Vein endothelial cell (primary cell): Measurements from ENCODE around the genes PNPLA6 and CAMSAP3.

DNA sequence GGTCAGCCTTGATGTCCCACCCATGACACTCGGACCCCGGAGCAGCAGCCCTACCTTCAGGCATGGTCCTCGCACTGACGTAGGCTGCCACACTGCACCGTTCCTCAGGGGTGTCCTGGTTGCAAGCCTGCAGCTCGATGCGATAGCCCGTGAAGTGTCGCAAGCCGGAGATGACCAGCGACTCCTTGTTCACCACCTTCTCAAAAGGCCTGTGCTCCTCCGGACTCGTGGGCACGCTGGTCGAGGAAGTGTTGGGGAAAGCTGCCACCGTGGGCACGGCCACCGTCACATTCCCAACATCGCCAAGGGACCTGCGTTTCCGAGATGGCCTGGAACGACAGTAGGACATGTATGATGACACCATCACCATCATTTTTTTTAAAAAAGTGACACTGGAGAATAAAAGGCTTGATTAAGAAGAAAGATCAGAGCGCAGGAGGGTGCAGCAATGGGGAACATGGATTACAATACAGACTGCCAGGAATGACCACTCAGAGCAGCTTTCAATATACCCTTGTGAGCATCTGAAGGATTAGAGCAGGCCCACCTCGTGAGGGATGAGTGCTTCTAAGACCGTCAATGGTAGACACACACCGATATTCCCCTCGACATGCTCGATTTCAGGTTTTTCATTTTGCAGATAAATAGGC is 73.4 kb downstream of the ZNF557 start:
- CAGE, long polyA plus RNA, result no peak

GRCh38 chr19:7507910-7508320 is 8.0 kb upstream of the ZNF358 start:
- CAGE, long polyA plus RNA, result no peak

- CAGE, long polyA plus RNA, result no peak
Observed at GRCh38 chr19:7519794-7520772, 2.3 kb upstream of the MCOLN1 start.

DNA sequence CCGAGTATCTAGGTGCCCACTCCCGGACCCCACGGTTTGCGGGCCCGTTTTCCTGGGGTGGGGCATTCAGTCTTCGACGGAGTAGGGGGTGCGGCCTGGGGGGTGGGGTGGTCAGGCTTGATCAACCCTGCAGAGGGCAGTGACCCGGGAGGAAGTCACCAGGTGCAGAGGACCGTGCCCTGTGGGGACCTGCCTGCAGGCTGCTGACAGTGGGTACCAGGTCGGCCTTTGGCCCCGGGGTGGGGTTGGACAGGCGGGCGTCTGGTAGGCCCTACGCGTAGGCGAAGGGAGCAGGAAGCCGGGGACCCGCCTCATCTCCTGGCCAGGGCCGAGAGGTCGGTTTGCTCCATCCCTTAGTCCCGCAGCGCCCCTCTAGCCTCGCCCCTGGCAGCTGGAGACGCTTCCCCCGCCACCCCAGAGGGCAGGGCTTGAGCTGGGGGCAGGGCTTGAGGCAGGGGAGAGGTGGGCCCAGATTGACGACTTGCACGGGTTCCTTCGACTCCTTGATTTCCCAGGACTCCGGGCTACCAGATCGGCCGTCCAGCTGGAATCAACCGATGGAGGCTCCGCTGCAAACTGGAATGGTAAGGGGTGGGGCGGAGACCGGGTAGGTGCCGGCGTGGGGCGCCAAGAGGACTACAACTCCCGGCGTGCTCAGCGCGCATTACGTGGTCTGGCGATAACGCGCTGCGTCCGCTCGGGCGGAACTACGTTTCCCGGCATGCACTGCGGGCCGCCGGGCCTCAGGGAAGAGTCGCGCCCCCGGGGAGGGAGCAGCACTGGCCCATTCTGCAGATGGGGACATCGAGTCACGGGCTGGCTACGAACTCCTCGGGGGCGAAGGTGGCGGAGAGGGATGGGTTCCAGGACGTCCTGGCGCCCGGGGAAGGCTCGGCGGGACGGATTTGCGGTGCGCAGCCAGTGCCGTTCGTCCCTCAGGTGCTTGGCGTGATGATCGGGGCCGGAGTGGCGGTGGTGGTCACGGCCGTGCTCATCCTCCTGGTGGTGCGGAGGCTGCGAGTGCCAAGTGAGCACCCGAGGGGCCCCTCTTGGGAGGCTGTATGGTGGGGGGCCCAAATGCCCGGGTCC is at the start of gene PNPLA6:
Gene PNPLA6, plus strand, starts transcription at position 724 of the 1,089 bp plus-strand sequence.
- CAGE, long polyA plus RNA, result no peak

DNA sequence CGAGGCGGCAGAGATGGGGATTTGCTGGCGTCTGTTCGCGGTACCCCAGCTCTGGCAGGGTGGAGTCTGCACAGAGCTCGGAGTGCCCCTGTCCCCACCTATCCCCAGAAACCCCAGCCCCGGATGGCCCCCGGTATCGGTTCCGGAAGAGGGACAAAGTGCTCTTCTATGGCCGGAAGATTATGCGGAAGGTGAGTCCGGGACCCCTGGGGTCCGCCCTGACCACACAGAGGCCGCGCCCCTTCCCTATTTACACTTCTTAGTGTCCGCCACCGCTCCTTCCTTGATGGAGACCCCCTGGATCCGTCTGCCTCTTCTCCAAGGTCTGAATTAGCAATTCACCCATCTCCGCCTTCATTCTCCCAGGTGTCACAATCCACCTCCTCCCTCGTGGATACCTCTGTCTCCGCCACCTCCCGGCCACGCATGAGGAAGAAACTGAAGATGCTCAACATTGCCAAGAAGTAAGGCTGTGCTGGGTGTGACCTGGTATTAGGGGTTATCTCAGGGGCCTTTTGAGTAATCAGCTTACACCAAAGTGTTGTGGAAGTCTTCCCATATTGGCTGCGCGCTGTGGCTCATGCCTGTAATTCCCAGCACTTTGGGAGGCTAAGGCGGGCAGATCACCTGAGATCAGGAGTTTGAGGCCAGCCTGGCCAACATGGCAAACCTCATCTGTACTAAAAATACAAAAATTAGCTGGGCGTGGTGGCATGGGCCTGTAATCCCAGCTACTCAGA is 736 bp downstream of the PNPLA6 start:
- CAGE, long polyA plus RNA, result no peak

GRCh38 chr19:7541068-7541671 is 5.7 kb downstream of the PNPLA6 start:
- CAGE, long polyA plus RNA, result no peak

- CAGE, long polyA plus RNA, result no peak
Observed at GRCh38 chr19:7595441-7596695, at the start of gene CAMSAP3. CAMSAP3 (plus strand) TSS chr19:7595863.

GRCh38 chr19:7605832-7606655 is 10.4 kb downstream of the CAMSAP3 start:
- CAGE, long polyA plus RNA, result no peak

DNA sequence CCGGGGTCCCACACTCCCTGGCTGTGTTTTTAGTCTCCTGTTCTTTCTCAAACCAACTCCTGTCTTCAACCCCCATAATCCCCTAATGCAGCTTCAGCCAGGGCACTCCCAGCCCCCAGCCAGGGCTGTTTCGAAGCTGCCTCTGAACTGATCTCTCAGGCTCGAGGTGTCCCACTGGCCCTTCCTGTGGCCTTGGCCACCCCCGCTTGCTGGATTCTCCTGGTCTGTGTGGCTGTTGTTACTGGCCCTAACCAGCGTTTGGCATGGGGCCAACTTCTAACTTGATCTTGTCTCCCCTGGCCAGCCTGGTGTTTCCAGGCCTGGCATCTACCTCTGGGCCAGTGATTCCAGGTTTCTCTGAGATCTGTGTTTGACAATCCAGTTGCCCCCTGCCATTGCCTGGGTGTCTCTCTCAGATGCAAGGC is 11.0 kb downstream of the XAB2 start:
- CAGE, long polyA plus RNA, result no peak

- CAGE, long polyA plus RNA, result no peak
Observed at GRCh38 chr19:7648340-7648906, 11.5 kb downstream of the STXBP2 start.

GRCh38 chr19:7899508-7900073 is 4.1 kb upstream of the MAP2K7 start:
- CAGE, long polyA plus RNA, result no peak

GRCh38 chr19:7907969-7908604 is 4.4 kb downstream of the MAP2K7 start:
- CAGE, long polyA plus RNA, result no peak

- CAGE, long polyA plus RNA, result start-site peak on the plus strand at chr19:7920991-7921049, 904 and 329 reads in 2 replicates
Observed at GRCh38 chr19:7920894-7921385, 802 bp downstream of the SNAPC2 start.

DNA sequence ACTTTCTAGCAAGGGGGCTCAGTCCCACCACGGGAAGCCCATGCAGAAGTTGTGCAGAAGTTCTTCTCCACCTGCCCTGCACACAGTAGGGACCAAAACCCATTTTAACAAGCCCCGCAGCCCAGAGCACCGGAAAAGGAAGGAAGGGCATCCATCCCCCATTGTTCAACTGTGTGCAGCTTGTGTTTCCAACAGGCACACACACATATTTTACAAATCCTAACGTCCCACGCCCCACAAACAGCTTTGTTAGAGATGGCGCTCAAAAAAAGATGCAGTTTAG is 807 bp downstream of the ELAVL1 start:
- CAGE, long polyA plus RNA, result no peak

DNA sequence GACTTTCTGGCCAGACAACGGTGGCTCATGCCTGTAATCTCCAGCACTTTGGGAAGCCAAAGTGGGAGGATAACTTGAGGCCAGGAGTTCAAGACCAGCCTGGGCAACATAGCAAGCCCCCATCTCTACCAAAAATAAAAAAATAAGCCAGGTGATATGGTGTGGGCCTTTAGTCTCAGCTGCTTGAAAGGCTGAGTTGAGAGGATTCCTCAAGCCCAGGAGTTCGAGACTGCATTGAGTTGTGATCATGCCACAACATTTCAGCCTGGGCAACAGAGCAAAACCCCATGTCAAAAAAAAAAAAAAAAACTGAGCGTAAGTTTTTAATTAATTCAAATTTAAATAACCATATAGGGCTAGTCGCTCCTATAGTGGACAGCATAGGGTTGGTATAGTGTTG is 4.5 kb upstream of the ELAVL1 start:
- CAGE, long polyA plus RNA, result no peak

GRCh38 chr19:8085760-8086610 is 33.4 kb downstream of the CCL25 start:
- CAGE, long polyA plus RNA, result no peak

GRCh38 chr19:8161080-8161706 is 11.8 kb upstream of the FBN3 start:
- CAGE, long polyA plus RNA, result no peak

GRCh38 chr19:8207971-8208624 is 1.1 kb upstream of the CERS4 start:
- CAGE, long polyA plus RNA, result no peak

- CAGE, long polyA plus RNA, result no peak
Observed at GRCh38 chr19:8208631-8209078, 515 bp upstream of the CERS4 start.

- CAGE, long polyA plus RNA, result no peak
Observed at GRCh38 chr19:8248065-8248624, 39.0 kb downstream of the CERS4 start.